Colic lymph node (tissue), 1 donor: ENCODE results near the genes NEK3, VPS36 and ENSG00000285566.

DNA sequence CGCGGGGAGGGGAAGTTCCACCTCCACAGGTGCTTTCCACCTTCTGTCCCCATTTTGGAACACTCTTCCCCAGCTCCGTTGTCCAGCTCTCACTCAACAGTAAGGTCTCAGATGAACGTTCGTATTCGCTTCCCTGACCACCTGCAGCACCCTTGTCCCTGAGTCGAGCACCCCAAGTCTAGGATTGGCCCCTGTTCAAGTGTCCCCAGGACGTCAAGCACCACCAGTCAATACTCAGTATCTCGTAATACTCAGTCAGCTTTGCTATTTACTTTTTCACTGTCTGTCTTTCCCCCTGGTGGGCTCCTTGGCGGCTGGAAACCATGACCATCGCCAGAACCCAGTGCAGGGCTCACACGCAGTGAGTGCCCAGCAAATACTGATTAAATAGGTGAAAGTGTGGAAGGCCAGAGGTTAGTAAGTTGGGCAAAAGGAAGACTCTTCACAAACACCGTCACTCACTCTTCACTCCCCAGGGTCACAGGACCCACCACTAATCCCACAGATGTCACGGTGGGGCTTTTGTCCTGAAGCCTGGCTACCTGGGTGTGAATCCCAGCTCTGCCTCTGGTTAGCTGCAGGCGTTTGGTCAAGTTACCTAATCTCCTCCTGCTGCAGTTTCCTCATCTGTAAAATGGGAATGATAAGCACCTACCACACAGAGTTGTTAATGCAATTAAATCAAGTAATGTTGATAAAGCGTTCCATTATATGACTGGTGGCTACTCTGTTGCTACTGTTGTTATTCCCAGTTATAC is 65.7 kb downstream of the ATP7B start:
- PRO-cap = no peak

- PRO-cap = no peak
Observed at GRCh38 chr13:51978869-51979481, 32.3 kb downstream of the ATP7B start.

- PRO-cap = bidirectional peak, plus-strand start at chr13:52159220, minus-strand start at chr13:52159215; bidirectional peak, plus-strand start at chr13:52159665, minus-strand start at chr13:52159561
Observed at GRCh38 chr13:52159113-52160067, at the start of gene NEK3. TSS of gene NEK3 (minus strand) at chr13:52159597.

GRCh38 chr13:52235991-52236477 is 76.6 kb upstream of the NEK3 start:
- PRO-cap = no peak

DNA sequence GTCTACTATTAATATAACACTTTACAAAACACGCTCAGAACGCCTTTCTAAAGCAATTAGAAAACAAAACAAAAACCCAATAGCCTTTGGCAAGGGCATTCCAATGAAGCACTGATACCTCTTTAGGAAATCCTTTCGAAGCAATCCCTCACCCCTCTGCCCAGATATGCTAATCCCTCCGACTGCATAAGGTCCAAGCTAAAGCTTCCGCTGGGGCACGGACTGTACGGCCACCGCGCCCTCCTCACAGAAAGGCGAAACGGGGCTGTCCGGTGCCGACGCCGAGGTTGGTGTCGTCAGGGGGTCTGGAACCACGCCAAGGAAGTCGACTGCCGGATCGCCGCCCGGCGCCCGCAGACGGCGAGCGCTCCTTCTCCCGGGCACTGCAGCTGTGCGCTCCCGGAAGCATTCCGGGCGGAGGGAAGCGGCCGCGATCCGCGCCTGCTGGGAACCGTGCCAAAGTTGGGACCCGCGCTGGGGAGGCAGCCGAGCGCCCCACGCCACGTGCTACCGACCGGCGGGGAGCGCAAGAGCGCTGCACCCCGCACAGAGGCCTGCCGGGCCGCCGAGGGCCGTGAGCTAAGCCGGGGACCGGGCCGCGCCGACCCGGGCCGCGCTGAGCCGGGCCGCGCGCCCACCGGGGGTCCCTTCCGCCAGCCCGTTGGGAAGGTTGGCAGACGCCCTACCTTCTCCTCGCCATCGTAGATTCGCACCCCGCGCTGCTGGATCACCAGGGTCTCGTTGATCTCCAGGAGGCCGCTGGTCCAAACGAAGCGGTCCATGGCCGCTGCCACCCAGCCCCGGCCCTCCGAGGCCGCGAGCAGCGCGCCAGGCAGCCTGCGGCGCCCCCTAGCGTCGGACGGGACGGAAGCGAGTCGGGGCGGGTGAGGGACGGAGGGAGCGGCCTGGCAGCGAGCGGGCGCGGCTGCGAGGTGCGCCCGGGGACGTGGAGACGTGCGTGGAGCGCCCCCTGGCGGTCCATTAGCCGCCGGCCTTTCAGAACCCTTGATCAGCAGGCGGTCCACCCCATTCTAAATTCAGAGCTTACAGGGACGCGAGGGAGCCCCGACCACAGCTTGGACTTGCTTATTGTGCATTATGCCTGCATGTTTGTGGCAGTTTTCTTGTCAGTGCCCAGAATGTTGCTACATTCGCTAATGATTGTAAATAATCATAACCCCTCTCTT is at the start of gene VPS36:
TSS of gene VPS36 (minus strand) at position 822 of the 1,187 bp plus-strand sequence.
- PRO-cap = bidirectional peak, plus-strand start at position 323 of the sequence, minus-strand start at position 253 of the sequence; bidirectional peak, plus-strand start at position 1,040 of the sequence, minus-strand start at position 818 of the sequence

DNA sequence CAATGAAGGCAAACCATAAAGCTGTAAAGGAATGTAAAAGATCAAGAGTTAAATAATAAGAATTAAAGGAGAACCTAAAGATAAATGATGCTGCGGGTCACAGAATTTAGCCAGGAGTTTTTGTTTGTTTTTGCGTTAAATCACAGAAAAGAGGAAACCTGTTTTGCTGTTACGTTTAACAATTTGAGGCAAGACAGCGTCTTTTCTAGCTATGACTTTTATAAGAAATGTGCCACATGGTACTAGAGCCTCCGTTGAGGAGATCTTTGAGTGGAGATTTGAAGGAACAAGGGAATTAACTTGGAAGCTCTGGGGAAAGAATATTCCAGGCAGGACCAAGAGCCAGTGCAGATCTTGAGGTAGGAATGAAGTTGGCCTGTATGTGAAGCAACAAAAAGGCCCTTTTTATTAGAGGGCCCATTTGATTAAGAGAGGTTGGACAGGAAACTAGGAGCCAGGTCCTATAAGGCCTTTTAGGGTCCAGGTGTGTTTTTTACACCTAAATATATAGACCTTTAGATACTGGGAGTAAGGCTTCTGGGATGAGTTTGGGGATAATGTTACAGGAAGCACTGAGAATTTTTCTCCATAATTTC is 1.2 kb downstream of the SUGT1 start:
- PRO-cap = no peak

- PRO-cap = no peak
Observed at GRCh38 chr13:54123079-54123408, 1094.4 kb downstream of the OLFM4 start.

- PRO-cap = no peak
Observed at GRCh38 chr13:55816849-55817289, 1323.8 kb upstream of the PRR20A start.

DNA sequence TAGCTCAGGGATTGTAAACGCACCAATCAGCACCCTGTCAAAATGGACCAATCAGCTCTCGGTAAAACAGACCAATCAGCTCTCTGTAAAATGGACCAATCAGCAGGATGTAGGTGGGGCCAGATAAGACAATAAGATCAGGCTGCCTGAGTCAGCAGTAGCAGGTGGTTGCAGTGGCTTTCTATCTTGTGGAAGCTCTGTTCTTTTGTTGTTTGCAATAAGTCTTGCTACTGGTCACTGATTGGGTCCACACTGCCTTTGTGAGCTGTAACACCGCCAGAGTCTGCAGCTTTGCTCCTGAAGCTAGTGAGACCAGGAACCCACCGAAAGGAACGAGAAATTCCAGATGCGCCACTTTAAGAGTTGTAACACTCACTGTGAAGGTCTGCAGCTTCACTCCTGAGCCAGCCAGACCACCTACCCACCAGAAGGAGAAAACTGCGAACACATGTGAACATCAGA is 239.2 kb upstream of the PRR20A start:
- PRO-cap = no peak

- PRO-cap = bidirectional peak, plus-strand start at chr13:59459141, minus-strand start at chr13:59458969
Observed at GRCh38 chr13:59458860-59459606, 704.7 kb downstream of the DIAPH3 start.

DNA sequence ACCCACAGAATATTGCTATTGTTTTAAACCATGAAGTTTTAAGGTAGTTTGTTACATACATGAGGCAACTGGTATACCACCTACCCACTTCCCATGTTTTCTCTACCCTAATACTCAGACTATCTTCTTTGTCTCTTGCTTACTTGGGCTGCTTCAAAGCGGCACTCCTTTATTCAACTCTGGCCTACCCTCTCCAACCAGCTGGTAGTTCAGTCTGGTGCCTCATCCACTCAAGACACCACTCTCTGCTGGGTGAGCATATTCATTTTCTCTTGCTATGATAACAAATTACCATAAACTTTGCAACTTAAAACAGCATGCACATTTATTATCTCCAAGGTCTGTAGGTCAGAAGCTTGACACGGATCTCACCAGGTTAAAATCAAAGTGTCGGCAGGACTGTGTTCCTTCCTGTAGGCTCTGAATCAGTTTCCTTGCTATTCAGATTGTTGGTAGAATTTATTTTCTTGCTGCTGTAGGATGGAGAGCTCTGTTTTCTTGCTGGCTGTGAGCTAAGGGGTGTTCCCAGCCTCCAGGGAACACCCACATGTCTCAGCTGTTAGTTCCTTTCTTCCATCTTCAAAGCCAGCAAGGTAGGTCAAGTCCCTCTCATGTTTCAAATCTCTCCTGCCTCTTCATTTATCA is 666.0 kb downstream of the DIAPH3 start:
- PRO-cap = no peak

DNA sequence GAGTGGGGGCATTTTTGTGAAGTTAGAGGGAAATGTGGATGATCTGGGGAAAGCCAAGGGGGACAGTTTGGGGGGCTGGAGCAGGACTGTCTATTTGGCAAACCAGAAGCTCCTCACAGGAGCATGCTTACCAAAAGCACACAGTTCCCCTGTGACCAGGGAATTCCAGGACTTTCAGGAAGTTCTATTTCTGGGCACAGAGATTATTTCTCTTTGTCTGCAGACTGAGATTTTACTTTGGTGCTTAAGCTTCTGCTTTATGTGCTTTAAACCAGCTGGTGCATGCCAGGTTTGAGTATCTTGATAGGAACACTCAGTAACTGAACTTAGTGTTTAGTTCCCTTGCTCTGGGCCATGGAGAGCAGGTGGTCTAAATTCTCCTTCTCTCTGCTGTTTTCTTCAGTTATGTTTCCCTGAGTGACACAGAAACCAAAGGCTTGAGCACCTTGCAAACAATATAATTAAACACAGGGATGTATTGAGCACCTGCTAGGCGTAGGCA is 525.2 kb downstream of the DIAPH3 start:
- PRO-cap = no peak

DNA sequence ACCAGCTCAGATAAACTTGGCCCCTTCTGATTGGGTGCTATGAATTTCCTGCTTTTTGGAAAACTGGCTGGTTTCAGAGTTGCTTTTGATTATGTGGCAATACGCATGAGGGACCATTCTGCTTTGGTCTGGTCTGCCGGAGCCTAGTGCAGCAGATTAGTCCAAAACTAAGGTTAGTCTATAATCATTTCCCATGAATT is 2.1 kb upstream of the DIAPH3 start:
- PRO-cap = unidirectional peak, plus-strand start at position 116 of the sequence

- PRO-cap = no peak
Observed at GRCh38 chr13:60405259-60405728, 8.3 kb downstream of the TDRD3 start.

GRCh38 chr13:63832972-63833238 is at the start of gene ENSG00000285566:
TSS of gene ENSG00000285566 (minus strand) at chr13:63833053.
- PRO-cap = no peak

GRCh38 chr13:63838186-63838539 is 5.3 kb upstream of the ENSG00000285566 start:
- PRO-cap = no peak

DNA sequence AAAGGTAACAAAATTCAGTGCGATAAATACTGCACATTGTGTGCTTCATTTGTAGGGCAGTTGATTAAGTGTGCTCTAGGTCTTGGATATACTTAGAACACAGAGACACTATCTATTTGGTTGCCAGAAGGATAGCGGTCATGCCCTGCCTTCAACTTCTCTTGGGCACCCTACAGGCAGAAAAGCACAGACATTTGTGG is 605.8 kb downstream of the PCDH9 start:
- PRO-cap = no peak

DNA sequence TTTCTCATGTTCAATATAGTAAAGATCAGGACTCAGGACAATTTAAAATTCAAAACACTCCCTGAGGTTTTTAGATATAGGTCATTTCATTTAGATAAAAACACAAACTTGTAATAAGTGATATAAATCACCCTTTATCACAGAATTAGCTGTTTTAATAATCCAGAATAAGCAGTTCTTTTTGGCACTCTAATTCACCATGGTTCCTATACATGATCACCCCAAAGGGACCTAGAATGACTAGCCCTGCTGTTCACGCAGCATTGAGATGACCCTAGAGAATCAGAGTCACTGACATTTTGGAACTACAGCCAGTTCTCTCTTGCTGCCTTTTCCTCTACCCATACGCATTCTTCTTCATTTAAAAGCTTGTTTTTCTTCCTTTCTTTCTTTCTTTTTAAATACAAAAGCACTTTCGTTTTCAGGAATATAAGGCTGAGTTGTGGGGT is 95.9 kb downstream of the PCDH9 start:
- PRO-cap = no peak

- PRO-cap = no peak
Observed at GRCh38 chr13:67139458-67140061, 90.6 kb downstream of the PCDH9 start.

DNA sequence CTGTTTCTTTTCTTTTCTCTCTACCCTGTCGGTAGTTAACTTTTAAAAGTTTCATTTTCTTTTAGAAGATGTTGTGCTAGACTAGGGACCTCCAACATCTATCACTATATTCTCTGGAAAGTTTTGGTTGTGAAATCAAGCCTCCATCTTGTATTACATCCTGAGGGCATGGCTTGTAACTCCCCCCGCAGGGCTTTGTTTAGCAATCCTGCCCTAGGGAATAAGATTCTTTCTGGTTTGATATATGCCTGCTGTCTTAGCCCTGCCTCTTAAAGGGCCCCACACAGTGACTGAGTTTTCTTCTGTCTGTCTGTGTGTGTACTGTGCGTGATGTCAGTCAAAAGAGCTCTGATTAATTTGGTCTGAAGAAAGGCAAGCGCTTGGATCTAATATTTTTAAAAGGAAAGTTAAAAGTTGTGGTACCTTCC is 1027.4 kb upstream of the PCDH9 start:
- PRO-cap = no peak